A673 (cell line): ENCODE data around the genes KLF13 and FMN1.

- PRO-cap = bidirectional peak, plus-strand start at chr15:31326875, minus-strand start at chr15:31326477; bidirectional peak, plus-strand start at chr15:31327003, minus-strand start at chr15:31327012
Observed at GRCh38 chr15:31326605-31327545, at the start of gene KLF13. TSS of gene KLF13 (plus strand) at chr15:31326835.

DNA sequence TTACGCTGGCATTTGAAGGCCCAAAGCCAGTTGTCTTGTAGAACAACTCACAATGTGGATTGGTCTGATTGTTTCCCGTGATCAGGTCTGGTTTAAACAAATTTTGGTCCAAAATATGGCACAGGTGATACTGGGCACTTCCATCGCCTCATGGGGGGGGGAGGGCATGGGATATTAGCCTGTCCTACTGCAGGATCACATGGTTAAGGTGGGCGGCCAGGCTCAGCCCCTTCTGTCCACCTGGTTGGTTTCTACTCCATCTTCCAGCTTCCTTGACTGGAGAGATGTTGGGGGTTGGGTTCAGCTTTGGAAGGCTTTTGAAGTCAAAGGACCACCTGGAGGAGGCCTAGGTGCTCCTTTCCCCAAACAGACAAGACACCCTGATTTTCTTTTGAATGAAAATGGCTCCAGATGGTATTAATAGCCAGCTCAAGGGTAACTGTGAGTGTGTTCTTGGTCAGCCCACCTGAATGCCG, 7.2 kb downstream of the KLF13 start:
- PRO-cap = no peak

DNA sequence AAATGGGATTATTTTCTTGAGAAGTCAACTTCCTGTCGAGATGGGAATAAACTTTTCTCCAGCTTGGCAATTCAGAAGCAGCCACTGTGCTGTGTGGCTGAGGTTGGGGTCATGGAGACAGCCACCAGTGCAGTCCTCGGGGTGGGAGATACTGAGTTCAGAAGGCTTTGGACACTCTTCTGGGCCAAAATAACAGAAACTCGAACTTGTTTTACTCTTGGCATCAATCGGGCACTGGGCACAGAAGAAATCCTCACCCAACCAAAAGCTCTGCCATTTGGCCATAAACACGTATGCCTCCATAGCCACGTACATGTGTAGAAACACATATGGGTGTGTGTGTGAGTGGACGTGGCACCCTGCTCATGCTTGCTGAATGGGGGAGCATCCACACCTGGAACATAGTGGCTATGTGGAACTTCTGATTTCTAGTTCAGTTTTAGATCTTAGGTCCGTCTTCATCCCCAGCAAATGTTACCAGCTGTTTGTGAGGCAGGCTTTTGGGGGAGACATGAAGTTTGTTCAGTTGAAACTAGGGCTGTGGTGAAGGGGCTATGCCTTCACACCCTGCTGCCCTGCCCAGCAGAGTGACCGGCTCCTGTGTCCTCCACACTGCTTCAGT, 8.2 kb downstream of the KLF13 start:
- PRO-cap = no peak

- PRO-cap = no peak
Observed at GRCh38 chr15:31339546-31340450, 13.2 kb downstream of the KLF13 start.

- PRO-cap = no peak
Observed at GRCh38 chr15:31344687-31345616, 18.3 kb downstream of the KLF13 start.

GRCh38 chr15:31349029-31349700, 22.5 kb downstream of the KLF13 start:
- PRO-cap = no peak

DNA sequence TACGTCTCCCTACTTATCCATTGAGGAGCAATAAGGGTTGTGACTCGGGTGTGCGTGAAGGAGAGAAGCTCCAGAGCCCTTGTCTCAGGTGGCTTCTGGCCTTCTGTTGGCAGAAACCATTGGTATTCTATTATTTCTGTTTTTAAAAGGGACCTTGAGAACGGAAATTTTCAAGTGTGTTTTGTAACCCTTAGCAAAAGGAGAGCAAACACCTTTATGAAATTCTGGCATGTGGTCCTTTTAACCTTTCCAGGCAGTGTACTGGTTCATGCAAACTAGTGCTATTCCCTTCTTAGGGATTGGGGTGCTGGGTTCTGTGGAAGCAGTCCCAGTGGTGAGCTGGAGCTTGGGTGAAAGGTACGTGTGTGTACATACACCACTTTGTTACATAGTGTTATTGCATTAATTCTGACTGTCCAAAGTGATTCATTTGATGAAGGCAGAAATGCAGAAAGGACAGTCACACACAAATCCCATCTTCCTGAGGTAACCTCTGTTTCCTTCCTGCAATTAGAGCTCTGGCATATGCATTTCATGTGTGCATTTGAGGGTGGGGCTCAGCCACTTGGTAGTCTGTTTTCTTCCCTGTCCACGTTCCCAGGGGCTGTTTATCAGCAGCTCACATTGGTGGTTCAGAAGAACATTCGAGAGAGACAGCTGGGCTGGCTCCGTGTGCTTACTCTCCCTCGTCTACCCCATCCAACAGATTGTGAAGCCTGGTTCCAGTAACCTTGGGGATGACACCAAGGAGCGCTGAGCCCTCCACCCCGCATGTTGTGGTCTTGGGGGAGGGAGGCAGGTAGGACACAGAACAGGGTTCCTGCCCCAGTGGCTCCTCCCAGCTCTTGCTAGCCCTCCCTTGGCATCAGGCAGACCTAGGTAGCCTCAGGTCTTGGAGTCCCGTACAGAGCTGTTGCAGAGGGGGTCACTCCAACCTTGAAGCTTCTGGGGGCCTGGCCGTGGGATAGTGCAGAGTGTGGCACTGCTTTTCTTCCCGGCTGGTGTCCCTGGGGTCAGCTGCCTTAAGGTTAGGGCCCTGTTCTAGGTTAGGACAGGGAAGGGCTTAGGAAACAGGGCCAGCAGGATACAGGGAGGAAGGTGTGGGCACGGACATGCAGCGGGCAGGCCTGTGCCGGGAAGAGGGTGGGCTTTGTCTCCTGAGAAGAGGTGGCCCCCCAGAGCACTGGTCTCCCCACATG, 32.9 kb downstream of the KLF13 start:
- PRO-cap = no peak

DNA sequence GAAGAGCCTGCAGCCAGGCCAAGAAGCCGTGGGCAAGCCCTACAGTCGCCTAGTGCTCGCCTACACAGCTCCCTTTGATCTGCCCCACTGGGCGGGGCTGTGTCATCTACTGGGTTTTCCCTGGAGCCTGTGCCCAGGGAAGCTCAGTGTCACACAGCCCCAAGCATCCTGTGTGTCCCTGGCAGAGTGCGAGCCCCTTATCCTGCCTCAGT, 72.1 kb downstream of the KLF13 start:
- PRO-cap = no peak

GRCh38 chr15:31486026-31486687, 159.5 kb downstream of the KLF13 start:
- PRO-cap = no peak

GRCh38 chr15:31502219-31502439, 175.5 kb downstream of the KLF13 start:
- PRO-cap = no peak

DNA sequence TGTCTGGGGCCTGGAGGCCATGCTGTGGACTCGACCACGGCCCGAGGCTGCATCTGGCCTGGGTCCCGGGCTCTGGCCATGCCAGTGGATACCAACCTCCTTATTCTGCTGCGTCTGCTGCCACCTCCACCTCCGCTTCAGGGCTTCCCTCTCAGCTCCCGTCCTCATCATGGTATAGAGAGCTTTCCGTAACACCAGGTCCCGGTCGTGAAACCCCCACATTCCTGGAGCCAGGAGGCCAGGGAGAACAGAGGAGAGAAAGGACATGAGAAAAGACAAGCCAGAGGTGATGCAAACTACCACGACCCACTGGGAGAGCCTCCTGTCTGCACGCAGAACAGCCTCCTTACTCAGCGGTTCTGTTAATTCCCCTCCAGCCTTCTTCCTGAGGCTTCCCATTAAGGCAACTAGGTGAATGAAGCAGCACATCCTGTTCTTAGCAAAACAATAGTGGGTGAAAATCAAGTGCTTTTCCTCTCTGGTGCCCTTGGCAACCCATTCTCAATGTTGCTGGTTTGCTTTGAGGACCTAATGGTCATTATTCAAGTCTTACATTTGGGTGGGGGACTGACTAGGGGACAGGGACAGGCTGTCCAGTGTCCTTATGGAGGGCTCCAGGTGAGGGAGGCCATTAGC, 200.6 kb downstream of the KLF13 start:
- PRO-cap = no peak

DNA sequence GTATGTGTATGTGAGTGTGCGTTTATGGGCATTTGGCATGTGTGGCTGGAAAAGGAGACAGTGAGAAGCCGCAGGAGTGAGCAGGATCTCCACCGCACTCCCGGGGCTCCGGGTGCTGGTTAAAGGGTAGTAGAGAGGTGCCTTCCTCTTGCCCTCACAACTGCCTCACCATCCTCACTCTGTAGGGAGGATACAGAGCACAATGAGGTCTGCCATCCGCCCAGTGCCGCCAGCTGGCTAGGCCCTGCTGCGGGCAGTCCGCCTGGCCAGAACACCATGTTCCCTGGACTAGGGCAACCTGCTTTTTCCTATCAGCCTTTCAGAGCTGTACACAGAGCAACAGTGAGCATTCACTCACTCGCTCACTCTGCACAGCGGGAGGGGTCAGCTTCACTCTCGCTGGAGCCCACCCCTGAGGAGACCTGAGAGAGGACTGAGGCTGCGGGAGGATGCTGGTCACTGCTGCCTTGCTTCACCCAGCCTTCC, 58.9 kb downstream of the OTUD7A start:
- PRO-cap = no peak

GRCh38 chr15:31869490-31870326, 765 bp downstream of the OTUD7A start:
- PRO-cap = no peak

GRCh38 chr15:32342622-32343256, 60.4 kb downstream of the GOLGA8K start:
- PRO-cap = no peak

DNA sequence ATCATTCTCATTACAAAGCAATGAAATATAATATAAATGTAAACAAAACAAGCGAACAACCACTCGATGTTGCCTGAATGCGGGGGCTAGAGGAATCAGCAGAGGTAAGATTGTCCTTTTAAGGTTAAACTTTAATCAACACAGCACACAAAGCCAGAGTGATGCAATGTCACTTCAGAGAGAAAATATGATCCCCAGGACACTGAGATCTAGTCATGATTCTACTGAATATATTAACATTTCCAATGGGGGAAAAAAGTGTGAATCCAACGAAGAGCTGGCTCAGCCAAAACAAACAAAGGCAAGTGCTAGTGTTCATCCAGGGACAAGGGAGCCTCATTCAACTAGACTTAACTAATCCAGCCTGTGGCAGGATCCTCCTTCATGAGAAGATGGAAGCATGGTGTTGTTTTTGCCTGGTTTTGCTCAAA, 35.7 kb downstream of the SCG5 start:
- PRO-cap = no peak

GRCh38 chr15:32800598-32801023, 82.8 kb downstream of the GREM1 start:
- PRO-cap = unidirectional peak, minus-strand start at chr15:32800727

GRCh38 chr15:32861832-32862311, 144.1 kb downstream of the GREM1 start:
- PRO-cap = no peak

DNA sequence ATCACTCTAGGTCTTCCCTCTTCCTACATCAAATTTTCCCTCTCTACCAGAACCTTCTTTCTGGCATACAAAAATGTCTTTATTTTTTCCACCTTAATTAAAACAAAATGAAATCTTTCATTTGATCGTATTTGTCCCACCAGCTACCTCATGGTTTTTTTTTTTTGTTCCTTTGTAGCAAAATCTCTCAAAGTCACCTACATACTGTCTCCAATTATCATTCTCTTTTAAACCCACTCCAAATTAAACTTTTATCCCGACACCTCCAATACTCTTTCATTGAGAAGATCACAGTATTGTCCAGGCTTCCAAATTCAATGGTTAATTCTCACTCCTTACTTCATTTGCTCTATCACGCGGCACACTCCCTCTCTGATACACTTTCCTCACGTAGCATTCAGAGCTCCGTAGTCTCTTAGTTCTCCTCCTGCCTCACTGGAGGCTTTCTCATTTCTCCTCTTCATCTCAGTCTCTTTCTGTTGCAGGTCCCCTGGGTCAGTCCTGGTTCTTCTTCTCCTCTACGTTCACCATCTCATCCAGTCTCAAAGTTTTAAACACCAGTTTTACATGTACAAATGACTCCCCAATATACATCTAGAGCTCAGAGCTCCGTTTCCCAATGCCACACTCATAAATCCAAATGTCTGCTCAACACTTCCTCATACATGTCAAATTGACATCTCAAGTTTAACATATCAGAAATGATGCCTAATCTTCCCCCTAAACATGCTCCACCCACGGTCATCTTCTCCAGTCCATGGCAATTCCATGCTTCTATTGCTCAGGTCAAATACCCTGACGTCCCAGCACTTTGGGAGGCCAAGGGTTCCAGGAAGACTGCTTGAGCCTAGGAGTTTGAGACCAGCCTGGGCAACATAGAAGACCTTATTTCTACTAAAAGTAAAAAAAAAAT, 160.7 kb downstream of the FMN1 start:
- PRO-cap = no peak

GRCh38 chr15:33194065-33194574, 394 bp downstream of the FMN1 start:
- PRO-cap = no peak

GRCh38 chr15:33194628-33195641, at the start of gene FMN1:
TSS of gene FMN1 (minus strand) at chr15:33194714.
- PRO-cap = no peak